Mesenchymal stem cell of adipose (primary cell): ENCODE measurements around a stretch of chr1.

DNA sequence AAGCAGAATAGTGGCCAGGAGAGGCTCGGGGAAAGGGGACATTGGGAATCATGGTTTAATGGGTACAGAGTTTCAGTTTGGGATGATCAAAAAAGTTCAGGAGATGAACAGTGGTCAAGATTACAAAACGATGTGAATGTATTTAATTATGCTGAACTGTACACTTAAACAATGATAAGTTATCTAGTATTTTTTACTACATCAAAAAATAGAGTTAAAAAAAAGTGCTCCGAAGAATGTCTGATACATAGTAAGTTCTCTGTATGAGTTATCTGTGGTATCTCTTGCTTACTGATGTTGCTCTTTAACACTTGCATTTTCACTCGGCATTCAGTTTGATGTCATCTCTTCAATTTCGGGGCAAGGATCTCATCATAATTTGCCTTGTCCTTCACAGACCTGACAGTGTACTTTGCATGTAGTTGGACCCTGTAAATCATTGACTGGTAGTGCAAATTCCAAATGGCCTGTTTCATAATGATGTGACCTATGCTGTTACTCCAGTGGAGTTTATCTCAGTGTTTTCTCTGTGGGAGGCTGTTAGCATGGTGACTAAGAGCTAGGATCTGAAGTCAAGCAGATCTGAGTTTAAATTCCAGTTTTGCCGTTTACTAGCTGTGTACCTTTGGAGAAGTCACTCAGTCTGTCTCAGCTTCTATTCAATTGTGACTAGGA lies 34.3 kb upstream of the ABCD3 start:
- CAGE, long polyA plus RNA, result no peak

DNA sequence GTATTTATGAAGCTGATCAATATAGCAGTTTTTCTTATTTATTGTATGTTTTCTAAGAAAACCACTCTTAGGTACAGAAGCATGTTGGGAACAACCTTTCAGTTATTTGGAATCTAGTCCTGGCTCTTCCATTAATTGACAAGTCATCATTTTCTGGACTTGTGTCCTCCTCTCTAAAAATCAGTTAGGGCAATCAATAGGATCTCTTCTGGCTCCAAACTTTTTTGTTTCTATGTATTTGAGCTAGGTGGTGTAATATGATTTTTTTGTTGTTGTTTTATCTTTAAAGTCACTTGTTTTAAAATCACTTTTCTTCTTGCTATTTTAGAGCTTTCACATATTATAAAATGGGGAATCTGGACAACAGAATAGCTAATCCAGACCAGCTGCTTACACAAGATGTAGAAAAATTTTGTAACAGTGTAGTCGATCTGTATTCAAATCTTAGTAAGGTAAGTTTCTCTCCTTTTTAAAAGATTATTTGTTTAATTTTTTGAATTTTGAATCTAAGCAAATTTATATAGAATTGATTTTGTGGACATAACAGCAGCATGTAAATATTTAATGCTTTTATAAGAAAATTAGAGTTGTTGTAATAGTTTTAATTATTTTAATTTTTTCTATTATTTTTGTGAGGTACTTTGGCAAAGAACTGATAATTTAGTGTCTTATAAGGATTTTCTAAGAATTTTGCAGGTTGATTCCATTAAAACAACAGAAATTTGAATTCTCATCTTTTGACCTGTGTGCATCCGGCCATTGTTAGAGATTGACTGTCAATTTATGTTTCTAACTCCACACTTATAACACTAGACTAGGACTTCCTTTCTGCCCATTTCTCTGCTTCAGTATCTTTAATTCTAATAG lies 57.3 kb downstream of the ABCD3 start:
- CAGE, long polyA plus RNA, result no peak

GRCh38 chr1:94689741-94690696 lies 130.1 kb upstream of the SLC44A3 start:
- CAGE, long polyA plus RNA, result no peak

GRCh38 chr1:94866125-94867011 lies 46.2 kb downstream of the SLC44A3 start:
- CAGE, long polyA plus RNA, result no peak

DNA sequence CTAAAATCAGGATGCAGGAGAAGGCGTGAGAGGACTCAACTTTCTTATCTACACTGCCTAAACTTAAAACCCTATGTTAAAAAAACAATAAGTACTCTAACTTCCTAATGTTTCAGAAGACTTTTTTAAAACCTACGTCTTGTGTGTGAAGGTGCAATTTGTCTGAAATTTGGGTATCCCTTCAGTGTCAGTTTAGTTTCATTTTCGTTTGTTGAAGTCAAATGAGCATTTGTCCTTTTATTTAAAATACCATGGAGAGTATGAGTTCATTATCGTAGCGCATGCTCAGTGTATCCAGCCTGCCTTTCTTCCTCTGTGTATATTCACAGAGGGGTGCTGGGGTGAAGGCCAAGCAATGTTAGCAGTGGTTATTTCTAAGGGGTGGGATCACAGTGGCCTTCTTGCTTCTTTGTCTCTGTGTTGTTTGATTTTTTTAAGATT lies 43.3 kb downstream of the CNN3 start:
- CAGE, long polyA plus RNA, result no peak

- CAGE, long polyA plus RNA, result no peak
Measured at GRCh38 chr1:94892799-94893406, 34.0 kb downstream of the CNN3 start.

DNA sequence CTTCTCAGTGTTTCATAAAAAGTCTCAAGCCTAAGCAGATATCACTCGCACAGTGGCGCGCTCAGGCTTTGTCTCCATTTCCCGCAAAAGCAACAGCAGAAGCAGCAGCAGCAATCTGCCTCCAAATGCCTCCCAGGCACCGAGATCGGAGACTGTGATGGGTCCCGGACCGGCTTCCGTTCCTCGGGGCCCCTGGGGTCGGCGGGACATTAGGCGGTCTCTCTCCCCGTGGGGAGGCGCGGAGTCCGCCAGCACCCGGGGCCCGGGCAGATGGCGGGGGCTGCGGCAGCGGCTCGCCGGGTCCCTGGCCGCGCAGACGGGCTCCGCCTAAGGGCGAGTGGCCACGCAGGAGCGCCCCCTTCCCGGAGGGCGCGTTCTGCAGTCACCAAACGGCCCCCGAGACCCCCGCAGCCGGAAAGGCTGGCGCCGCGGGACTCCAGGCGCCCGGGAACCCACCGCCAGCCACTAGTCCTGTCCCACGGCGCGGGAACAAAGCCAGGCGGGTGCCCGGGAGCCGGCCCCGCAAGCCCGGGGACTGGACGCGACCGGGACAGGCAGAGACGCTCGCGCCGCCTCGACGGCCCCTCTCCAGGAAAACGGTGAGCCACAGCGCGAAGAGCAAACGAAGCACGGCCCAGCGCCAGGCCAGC lies 643 bp downstream of the CNN3 start:
- CAGE, long polyA plus RNA, result no peak

GRCh38 chr1:95095692-95097015 lies 21.0 kb upstream of the TLCD4 start:
- CAGE, long polyA plus RNA, result no peak

DNA sequence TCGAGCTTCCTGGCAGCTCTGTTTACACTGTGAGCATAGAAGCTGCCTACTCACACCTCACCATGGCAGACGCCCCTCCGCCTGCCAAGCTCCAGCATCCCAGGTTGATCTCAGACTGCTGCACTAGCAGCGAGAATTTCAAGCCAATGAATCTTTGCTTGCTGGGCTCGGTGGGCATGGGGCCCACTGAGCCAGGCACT lies 17.6 kb upstream of the RWDD3 start:
- CAGE, long polyA plus RNA, result no peak

DNA sequence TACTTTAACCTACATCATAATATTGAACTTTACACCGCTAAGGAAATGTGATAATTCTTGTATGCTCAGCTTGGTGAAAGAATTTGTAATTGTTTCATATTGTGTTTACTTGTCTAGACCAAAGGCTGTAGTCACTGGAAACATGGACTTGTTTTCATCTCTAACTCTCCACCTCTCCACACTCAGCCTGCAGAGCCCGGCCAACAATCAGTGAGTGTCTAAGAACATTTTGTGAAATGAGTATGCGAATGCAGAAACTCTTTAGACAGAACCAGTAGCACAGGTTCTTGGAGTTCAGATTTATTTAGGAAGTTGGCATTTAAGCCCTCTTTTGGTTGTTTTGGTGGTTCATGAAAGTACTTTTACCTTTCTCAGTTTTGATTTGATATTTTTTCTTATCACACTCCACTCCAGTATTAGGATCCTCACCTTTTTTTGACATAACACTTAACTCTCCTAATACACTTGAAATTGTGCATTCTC lies 3.2 kb upstream of the RWDD3 start:
- CAGE, long polyA plus RNA, result no peak

DNA sequence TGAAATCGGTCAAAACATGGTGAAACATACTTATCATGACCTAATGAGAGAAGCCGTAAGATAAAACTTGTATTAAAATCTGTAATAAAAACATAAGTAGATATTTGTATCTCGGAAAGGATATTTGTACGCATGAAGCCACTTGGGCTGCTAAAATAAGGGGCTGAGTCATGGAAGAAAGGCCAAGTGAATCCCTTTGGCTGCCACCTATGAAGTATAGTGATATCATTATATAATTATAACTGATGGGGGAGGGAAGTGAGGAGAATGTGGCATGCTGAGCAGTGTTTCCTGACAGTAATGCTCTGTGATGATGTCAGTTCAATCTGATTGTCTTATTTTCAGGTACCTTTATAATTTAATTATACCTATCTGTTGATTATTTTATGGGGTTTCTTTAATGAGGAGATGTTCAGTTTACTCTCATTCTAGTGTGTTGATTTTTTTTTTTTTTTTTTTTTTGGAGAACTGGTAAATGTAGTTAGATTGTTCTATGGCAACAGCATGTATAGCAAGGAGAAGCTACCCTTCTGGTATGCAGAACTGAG lies 13.7 kb downstream of the RWDD3 start:
- CAGE, long polyA plus RNA, result no peak

- CAGE, long polyA plus RNA, result no peak
Measured at GRCh38 chr1:95742380-95743666, 508.8 kb downstream of the RWDD3 start.

GRCh38 chr1:96796231-96797301 lies 75.0 kb downstream of the PTBP2 start:
- CAGE, long polyA plus RNA, result no peak

DNA sequence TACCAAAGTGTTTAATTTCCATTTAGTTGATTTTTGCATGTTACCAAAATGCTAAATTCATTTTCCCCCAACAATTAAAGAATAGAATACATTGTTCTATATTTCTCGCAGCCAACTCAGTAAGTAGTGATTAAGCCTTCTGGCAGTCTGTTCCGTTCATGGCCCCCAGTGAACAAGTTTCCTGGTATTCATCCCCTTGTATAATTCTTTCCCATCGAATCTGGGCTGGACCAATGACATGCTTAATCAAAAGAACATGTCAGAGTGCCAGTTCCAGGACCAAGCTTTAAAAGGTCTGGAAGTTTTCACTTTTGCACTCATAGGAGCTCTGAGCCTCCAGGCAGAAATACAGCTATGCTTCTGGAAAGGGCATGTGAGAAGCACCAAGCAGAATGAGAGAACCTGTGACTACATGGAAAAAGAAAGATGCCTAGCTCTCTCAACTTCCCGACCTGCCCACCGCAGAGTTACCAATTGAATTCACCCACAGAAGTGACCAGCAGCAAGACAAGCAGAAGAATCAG lies 22.5 kb upstream of the DPYD start:
- CAGE, long polyA plus RNA, result no peak

DNA sequence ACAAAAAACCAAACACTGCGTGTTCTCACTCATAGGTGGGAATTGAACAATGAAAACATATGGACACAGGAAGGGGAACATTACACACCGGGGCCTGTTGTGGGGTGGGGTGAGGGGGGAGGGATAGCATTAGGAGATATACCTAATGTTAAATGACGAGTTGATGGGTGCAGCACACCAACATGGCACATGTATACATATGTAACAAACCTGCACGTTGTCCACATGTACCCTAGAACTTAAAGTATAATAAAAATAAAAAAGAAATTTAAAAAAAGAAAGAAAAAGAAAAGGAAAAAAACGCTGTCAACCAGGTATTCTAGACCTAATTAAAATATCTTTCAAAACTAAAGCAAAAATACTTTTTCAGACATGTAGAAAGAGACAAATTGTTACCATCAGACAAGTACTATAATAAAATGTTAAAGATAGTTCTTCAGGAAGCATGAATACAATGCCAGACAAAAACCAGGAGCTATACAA lies 124.3 kb upstream of the PALMD start:
- CAGE, long polyA plus RNA, result no peak

- CAGE, long polyA plus RNA, result no peak
Measured at GRCh38 chr1:99603826-99604226, 42.1 kb upstream of the PALMD start.

DNA sequence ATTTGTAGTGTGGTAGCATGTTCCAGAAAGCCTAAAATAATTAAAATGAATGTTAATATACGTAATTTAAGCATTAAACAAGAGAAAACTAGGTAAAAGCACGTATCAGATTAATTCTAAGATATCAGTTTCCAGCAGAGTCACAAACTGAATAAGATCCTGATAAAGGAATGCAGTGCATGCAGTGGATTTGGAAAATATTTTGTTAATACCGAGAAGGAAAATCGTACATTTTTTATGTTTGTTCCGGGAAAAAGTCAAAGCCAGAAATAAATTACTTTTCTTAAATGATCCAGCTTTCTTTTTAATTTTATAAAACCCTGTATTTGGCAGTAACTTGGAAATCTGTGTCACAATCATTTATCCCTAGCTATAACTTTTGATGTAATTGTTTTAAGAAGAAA lies 904 bp downstream of the PALMD start:
- CAGE, long polyA plus RNA, result no peak

GRCh38 chr1:99647532-99648585 lies 1.9 kb downstream of the PALMD start:
- CAGE, long polyA plus RNA, result no peak

- CAGE, long polyA plus RNA, result no peak
Measured at GRCh38 chr1:100037441-100037850, 449 bp upstream of the MFSD14A start.

GRCh38 chr1:100441600-100442192 lies 89.4 kb downstream of the CDC14A start:
- CAGE, long polyA plus RNA, result no peak